GM12892 (cell line): ENCODE measurements around the gene HSP90AA1.

- RRBS: no CpG with 5 or more reads among the region's 13 CpGs
Measured at GRCh38 chr14:101715226-101715996, 46.1 kb upstream of the PPP2R5C start.

- RRBS: no CpG with 5 or more reads among the region's 13 CpGs
Measured at GRCh38 chr14:101717265-101717860, 44.1 kb upstream of the PPP2R5C start.

GRCh38 chr14:101797680-101798275, 36.3 kb downstream of the PPP2R5C start:
- RRBS: no CpG with 5 or more reads among the region's 9 CpGs

DNA sequence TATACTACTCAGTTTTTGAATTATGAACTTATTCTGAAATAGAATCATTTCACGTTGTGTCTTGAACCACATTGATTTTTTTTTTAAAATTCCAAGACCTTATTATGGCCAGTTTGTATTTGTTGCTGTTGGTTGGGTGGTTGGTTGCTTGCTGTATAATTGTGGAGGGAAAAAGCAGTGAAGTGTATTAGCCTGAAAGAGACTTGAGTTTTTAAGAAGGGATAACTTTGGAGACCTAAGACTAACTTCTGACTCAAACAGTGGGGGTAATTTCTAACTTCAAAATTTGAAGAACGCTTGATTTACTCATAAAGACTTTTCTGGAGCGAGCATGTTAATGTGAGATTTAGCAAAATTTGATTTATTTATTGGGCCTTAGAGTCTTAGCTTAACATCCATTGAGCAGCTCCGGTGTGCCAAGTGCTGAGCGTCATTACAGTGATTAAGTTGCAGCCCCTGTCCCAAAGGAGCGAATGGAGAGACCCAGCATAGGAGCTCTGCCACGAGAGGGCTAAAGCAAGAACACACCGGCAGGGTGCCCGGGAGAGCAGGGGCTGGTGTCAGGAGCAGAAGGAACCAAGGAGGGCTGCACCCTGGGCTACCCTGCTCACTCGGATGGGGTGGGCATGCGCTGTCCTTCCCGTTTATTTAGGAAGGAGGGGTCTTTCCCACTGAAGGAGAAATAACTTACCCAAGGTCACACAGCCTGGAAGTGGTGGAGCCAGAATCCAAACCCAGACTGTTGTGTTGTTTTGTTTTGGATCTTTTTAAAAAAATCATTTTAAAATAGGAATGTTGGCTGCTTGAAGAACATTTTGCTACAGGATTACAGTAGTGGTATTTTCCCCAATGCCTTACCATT, 50.5 kb downstream of the PPP2R5C start:
- RRBS: no CpG with 5 or more reads among the region's 12 CpGs

DNA sequence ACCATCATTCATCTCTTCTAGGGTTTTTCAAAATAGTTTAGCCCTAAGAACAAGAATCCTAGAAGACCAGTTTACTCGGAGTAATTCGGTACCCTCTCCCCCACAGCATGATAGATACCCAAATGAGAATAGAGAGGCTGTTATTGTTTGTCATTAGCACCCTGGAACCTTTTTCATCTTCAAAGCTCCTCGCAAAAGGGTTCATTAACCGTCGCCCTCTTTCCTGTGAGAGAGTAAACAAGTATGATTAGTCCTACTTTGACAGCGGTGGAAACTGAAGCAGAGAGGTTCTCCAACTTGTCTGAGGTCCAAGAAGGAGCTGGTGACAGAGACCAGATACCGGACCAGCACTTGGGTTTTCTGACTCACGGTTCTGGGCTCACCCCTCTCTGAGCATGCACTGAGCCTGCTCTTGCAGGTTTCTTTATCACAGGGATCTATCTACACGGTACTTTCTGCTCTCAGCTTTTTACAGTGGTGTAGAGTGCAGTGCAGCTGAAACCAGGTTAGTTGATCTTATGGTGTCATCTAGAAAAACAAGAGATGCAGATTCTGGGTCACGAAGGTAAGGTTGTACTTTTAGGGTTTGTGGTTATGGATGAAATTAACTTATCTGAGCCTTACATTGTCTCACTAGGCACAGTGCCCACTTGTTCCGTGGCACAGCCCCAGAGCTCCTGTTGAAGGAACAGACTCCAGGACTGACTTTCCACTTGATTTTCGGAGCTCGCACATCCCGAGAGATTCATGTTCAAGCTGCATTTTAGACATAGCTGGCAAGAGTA, 62.1 kb downstream of the PPP2R5C start:
- RRBS: no CpG with 5 or more reads among the region's 14 CpGs

DNA sequence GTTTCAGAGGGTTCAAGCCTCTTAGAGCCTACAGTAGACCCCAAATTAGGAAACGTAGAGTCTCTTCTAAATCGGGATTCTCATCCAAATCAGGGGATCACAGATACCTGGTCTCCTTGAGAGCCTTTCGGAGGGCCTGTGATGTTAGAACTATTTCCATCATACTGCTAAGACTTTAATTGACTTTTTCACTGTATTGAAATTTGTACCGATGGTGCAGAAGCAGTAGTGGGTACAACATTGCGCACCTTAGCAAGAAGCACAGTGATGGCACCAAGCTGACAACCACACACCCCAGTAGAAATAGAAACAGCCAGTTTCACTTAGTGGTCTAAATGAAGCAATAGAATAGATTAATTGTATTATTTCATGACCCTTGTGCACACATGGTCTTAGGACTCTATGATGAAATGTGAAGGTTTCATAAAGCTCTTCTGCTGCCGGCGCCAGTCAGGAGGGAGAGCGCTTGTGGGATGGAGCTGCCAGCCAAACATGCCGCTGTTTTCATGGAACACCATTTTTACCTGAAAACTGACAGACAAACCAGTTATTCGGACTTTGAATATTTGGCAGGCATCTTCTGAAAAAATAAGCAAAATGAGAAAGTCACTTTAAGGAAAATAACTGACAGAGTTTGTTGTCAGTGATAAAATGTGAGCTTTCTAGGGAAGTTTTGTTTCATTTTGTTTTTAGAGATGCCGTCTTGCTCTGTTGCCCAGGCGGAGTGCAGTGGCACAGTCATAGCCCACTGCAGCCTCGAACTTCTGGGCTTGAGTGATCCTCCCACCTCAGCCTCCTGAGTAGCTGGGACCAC, 99.9 kb downstream of the PPP2R5C start:
- RRBS: no CpG with 5 or more reads among the region's 13 CpGs

DNA sequence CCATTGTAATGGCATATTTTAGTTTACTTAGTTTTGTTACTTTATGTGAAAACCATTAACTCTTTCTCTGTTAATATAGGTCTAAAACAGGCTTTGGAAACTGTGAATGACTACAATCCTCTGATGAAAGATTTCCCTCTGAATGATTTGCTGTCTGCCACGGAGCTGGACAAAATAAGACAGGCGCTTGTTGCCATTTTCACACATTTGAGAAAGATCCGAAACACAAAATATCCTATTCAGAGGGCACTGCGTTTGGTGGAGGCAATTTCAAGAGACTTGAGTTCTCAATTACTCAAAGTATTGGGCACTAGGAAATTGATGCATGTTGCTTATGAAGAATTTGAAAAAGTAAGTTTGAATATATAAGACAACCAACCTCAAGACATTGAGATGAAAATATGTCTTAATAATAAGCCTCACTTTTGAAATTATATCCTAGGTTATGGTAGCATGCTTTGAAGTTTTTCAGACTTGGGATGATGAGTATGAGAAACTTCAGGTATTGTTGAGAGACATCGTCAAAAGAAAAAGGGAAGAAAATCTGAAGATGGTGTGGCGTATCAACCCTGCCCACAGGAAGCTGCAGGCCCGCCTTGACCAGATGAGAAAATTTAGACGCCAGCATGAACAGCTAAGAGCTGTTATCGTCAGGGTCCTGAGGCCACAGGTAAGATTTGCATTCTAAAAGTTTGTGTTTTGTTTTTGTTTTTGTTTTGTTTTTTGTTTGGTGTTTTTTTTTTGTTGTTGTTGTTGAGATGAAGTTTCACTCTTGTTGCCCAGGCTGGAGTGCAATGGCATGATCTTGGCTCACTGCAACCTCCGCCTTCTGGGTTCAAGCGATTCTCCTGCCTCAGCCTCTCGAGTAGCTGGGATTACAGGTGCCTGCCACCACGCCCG, 18.8 kb downstream of the DYNC1H1 start:
- RRBS: no CpG with 5 or more reads among the region's 14 CpGs

DNA sequence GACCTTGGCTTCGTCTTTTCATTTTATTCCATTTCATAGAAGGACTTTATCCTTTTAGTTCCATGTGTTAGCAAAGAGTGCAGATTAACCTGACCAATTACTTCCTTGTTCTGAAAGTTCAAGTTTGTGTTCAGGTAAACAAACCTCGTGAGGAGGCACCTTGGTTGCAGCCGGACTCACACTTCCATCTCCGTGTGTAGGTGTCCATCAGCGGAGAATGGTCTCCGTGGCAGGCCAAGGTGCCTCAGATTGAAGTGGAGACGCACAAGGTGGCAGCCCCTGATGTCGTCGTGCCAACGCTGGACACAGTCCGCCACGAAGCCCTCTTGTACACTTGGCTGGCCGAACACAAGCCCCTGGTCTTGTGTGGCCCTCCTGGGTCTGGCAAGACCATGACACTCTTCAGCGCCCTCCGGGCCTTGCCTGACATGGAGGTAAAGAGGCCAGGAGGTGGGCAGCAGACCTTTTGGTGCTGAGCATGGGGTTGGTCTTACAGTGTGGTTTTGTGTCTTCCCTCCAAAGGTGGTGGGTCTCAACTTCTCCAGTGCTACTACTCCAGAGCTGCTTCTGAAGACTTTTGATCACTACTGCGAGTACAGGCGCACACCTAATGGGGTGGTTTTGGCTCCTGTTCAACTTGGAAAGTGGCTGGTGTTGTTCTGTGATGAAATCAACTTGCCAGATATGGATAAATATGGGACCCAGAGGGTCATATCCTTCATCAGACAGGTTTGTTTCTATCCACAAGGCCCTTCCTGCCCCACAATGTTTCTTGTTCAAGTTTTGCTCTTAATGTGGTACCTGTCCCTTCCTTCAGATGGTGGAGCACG, 52.4 kb downstream of the DYNC1H1 start:
- RRBS: no CpG with 5 or more reads among the region's 18 CpGs

DNA sequence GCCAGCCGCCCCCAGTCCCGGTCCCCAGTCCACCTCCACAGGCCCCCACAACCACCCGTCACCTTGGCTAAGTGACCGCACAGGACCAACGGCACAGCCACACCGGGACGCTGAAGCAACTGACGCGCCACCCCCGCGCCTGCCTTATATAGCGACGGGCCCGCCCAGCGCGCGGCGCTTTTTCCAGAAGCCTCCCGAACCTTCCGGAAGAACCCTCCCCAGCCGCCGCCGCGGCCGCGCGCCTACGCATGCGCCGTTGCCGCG, at the start of gene HSP90AA1:
Gene HSP90AA1, minus strand, starts transcription at position 121 of the 264 bp plus-strand sequence.
- RRBS: 1% methylated on average over 10 of the region's 32 CpGs

GRCh38 chr14:102191004-102191582, 51.4 kb downstream of the WDR20 start:
- RRBS: no CpG with 5 or more reads among the region's 4 CpGs

DNA sequence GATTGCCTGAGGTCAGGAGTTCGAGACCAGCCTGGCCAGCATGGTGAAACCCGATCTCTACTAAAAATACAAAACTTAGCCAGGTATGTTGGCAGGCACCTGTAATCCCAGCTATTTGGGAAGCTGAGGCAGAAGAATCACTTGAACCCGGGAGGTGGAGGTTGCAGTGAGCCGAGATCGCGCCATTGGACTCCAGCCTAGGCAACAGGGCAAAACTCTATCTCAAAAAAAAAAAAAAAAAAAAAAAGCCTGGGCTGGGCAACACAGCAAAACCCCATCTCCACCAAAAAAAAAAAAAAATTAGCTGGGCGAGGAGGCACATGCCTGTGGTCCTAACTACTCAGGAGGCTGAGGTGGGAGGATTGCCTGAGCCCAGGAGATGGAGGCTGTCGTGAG, 4.9 kb downstream of the MOK start:
- RRBS: no CpG with 5 or more reads among the region's 8 CpGs

DNA sequence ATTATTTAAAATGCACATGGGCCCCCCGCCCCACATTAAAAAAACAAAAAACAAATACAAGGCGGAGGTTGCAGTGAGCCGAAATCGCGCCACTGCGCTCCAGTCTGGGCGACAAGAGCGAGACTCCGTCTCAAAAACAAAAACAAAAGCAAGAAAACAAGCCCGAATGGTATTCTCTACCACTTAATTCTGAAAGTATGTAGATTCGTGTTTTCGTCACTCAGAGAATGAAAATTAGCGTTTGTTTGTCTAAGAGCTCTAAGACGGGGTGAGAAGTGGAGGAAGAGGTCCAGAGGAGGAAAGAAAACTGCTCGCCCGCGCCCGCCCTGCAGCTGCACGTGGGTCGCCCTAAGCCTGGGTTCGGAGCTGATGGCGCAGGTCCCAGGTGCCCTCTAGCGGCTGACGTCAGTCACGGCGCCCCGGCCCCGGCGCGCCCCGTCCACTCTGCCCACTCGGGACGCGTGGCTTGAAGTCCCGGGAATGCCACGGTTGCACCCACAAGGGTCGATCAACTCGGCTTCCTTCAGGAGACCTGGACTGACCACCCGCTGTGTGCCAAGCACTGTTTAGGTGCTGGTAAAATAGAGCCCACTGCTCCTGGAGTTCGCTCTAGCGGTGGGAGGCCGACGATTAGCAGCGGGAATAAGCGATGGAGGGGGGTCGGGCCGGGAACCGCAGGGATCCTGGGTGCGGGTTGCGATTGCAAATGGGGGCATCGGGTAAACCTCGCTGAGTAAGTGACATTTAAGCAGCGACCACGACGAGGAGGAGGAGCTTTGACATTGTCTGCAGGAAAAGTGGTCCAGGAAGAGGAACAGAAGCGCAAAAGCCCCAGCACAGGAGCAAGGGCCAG, 5.3 kb upstream of the ZNF839 start:
- RRBS: under 1% methylated on average over 8 of the region's 56 CpGs

DNA sequence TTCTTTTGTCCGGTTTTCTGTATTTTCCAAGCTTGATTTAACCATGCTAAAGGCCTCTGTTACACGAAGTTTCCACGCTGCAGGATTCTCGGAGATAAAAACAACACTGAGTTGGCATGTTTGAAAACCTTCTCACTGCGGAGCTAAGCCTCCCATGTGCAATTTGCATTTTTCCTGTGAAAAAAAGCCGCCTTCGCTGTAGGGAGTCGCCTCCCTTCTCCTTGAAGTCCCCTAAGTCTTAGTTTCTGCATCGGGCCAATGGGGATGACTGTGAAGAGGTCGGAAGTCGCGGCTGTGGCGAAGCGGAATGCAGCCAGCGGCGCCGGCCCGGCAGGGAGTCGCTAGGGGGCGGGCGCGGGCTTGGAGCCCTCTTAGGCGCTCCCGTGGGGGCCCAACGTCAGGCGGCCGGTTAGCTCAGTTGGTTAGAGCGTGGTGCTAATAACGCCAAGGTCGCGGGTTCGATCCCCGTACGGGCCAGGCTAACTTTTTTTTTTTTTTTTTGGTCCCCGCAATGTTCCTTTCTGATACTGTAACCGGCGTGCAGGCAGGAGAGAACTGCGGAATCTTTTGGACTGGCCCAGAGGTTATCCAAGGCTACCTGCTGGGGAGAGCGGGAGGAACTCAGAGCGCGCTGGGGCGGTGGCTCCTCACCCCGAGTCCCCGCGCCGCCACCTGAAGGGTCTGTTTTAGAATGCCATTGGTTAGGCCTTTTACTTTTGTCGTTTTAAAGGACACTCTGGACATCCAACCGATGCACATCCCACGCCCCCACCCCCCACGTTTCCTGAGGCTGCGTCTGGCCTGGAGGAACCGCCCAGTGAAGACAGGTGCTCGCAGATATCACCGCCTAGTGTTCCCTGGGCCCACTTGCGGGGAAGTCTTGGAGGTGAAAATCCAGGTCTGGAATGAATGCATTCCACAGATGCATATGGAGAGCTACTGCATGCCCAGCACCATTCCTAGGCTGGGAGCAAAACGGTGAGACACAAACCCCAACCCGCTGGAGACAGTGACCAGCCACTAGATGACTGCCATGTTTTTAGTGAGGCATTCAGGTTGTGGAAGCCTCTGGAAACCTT, 2.5 kb upstream of the ZNF839 start:
- RRBS: 3% methylated on average over 10 of the region's 57 CpGs

DNA sequence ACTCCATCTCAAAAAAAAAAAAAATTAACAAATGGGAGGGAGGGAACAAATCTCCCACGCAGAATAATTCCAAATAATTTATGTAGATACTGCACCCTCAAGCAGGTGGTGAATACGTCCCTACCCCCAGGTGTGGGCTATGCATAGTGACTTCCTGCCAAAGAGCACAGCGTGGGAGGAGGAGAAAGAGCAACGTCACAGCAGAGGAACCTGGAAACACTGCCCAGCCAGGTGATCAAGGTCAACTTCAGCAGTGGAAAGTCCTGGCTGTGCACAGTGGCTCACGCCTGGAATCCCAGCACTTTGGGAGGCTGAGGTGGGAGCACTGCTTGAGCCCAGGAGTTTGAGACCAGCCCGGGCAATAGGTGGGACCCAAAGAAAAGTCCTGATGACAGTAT, 9.6 kb downstream of the CINP start:
- RRBS: no CpG with 5 or more reads among the region's 6 CpGs

DNA sequence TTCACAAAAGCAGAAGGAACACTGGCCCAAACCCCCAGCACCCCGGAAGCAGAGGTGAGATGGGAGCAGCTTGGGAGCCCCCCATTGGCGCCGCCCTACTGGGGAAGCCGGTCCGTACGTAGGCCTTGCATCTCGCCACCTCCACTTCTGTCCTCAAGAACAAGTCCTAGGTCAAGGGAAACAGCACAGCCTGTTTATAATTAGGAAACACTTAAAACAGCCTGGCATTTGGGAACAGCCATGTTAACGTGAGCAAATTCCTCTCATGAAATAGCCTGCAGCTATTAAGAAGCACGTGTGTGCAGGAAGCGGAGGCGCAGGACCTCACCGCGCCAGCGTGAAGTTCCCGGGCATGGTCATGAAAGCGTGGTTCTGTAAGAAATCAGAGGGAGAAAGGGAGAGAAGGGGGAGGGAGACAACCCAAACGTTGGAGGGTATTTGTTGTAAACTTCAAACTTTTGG, 7.7 kb downstream of the ANKRD9 start:
- RRBS: 93% methylated on average over 4 of the region's 17 CpGs

- RRBS: 11% methylated on average over 24 of the region's 67 CpGs
Measured at GRCh38 chr14:102517158-102517970, 7.8 kb upstream of the ANKRD9 start.

GRCh38 chr14:102565475-102565764, 27.0 kb upstream of the RCOR1 start:
- RRBS: no CpG with 5 or more reads among the region's 4 CpGs

- RRBS: no CpG with 5 or more reads among the region's 19 CpGs
Measured at GRCh38 chr14:102585216-102585960, 7.1 kb upstream of the RCOR1 start.

GRCh38 chr14:102768246-102768641, 9.0 kb upstream of the TRAF3 start:
- RRBS: no CpG with 5 or more reads among the region's 7 CpGs

GRCh38 chr14:102776879-102777227, 396 bp upstream of the TRAF3 start:
- RRBS: 2% methylated on average over 6 of the region's 56 CpGs